HT1080 (cell line): Measurements from ENCODE around the gene FAM217B.

DNA sequence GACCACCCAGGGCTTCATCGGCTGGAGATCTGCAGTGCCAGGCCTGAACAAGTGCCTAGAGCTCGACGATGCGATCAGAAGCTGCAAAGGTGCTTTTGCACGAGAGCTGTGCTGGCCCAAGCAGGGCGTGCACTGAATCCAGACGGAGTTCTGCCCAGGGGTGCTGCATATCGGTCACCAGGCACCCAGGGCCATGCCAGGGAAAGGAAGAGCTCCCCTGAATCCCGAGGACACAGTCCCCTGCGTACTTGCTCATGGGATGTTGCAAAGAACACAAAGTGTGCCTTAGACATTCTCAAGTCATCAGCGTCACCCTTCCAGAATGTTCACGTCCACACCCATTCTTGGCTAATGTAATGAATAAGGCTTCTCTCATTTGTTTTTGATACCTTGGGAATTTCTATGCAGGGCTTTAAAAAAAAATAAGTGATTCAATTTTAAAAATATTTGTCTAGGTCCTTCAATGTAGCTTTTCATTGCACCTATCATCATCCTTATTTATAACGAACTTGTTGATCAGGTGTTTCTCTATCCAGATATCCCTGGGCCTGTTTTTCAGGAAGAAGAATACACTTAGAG is 10.1 kb downstream of the C20orf85 start:
RAMPAGE:
- cytosol, long total RNA: no peak
- long total RNA: no peak
- nucleus, long total RNA: no peak

RAMPAGE:
- cytosol, long total RNA: no peak
- long total RNA: no peak
- nucleus, long total RNA: no peak
Measured at GRCh38 chr20:58179468-58180010, 28.8 kb downstream of the C20orf85 start.

DNA sequence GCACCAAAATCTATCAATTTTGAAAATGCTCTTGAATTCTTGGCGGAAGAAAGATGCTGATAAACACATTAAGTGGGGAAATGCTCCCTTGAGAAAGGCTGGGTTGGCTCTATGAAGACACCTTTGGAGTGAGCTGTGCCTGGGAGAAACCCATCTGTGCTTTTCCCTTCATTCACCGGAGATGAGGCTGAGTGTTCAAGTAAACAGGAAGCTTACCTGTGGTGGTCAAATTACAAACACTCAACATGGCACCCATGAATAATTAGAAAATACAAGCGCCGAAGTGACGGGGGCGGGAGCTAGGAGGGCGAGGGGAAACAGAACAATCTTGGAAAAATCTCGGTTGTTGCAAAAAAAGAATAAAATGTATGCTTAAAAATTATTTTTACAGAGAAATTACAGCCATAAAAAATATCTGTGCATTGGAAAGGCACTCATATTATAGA is 986 bp upstream of the ANKRD60 start:
RAMPAGE:
- cytosol, long total RNA: no peak
- long total RNA: no peak
- nucleus, long total RNA: no peak

GRCh38 chr20:58238235-58238933 is 9.9 kb upstream of the ANKRD60 start:
RAMPAGE:
- cytosol, long total RNA: no peak
- long total RNA: no peak
- nucleus, long total RNA: no peak

GRCh38 chr20:58453209-58454130 is 61.7 kb downstream of the APCDD1L start:
RAMPAGE:
- cytosol, long total RNA: no peak
- long total RNA: no peak
- nucleus, long total RNA: no peak

RAMPAGE:
- cytosol, long total RNA: no peak
- long total RNA: no peak
- nucleus, long total RNA: no peak
Measured at GRCh38 chr20:58615039-58615458, 36.0 kb upstream of the STX16 start.

DNA sequence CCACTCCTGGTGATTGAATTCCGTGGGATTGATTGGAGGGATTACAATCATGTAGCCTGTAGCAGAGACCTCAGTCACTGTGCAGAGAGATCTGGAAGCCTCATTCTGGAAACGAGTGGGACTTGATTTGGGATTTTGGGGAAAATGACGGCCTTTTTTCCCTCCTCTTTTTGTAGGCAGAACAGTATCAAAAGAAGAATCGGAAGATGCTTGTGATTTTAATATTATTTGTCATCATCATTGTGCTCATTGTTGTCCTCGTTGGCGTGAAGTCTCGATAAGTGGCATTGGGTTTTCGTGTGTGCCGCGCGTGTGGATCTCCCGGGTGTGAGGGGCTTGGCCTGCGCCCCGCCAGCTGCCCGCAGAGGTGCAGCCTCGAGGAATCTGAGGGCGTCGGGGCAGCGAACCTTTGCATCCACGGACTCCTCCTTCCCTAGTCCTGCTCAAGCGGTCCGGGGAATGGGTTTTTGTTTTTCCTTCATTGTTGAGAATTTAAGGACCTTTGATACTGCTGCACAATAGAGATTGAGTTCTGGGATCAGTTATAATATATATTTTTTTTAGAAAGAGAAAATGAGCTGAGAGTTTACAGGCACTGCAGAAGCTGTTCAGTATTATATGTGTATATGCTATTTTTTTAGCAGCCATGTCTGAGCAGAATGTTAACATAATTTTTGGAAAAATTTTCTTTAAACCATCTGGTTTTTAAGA is 16.4 kb upstream of the NPEPL1 start:
RAMPAGE:
- cytosol, long total RNA: no peak
- long total RNA: no peak
- nucleus, long total RNA: no peak

DNA sequence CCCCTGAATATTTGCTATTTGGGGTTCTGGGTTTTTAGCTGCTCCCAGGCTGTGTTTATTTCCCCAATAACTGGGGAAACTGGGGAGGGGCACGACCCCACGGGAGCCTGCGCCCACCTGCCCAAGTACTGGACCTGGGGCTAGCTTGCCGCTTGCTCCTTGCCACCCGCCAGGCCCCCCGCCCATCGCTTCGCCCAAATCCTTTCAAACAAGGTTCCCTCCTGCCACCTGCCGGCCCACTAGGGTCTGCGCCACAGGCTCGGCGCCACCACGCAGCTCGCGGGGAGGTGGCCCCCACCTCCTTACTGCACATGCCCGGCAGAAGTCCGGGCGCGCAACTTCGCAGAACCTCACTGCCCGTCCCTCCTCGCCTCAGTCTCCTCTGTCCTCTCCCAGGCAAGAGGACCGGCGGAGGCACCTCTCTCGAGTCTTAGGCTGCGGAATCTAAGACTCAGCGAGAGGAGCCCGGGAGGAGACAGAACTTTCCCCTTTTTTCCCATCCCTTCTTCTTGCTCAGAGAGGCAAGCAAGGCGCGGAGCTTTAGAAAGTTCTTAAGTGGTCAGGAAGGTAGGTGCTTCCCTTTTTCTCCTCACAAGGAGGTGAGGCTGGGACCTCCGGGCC is 51.7 kb upstream of the GNAS start:
RAMPAGE:
- cytosol, long total RNA: no peak
- long total RNA: no peak
- nucleus, long total RNA: no peak

DNA sequence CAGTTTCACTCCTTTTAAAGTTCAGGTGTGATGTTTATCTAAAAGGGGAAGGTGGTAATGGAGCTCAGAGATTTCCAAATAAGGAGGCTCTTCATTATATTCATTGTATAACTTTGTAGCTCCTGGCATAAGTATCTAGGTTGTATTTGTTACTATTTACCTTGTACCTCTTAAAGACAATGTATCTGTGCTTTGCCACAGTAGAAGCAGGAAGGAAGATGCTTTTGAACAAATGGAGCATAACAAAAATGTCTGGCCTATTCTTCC is 4.2 kb upstream of the GNAS start:
RAMPAGE:
- cytosol, long total RNA: no peak
- long total RNA: no peak
- nucleus, long total RNA: no peak

GRCh38 chr20:58899706-58900812 is 8.8 kb downstream of the GNAS start:
RAMPAGE:
- cytosol, long total RNA: no peak
- long total RNA: no peak
- nucleus, long total RNA: no peak

RAMPAGE:
- cytosol, long total RNA: no peak
- long total RNA: no peak
- nucleus, long total RNA: no peak
Measured at GRCh38 chr20:59001230-59002113, 5.6 kb downstream of the CTSZ start.

GRCh38 chr20:59010289-59010929 is 3.4 kb upstream of the CTSZ start:
RAMPAGE:
- cytosol, long total RNA: no peak
- long total RNA: no peak
- nucleus, long total RNA: no peak

GRCh38 chr20:59035457-59035692 is 3.2 kb upstream of the ATP5F1E start:
RAMPAGE:
- cytosol, long total RNA: no peak
- long total RNA: no peak
- nucleus, long total RNA: no peak

GRCh38 chr20:59043761-59044262 is 1.2 kb upstream of the PRELID3B start:
RAMPAGE:
- cytosol, long total RNA: no peak
- long total RNA: no peak
- nucleus, long total RNA: no peak

DNA sequence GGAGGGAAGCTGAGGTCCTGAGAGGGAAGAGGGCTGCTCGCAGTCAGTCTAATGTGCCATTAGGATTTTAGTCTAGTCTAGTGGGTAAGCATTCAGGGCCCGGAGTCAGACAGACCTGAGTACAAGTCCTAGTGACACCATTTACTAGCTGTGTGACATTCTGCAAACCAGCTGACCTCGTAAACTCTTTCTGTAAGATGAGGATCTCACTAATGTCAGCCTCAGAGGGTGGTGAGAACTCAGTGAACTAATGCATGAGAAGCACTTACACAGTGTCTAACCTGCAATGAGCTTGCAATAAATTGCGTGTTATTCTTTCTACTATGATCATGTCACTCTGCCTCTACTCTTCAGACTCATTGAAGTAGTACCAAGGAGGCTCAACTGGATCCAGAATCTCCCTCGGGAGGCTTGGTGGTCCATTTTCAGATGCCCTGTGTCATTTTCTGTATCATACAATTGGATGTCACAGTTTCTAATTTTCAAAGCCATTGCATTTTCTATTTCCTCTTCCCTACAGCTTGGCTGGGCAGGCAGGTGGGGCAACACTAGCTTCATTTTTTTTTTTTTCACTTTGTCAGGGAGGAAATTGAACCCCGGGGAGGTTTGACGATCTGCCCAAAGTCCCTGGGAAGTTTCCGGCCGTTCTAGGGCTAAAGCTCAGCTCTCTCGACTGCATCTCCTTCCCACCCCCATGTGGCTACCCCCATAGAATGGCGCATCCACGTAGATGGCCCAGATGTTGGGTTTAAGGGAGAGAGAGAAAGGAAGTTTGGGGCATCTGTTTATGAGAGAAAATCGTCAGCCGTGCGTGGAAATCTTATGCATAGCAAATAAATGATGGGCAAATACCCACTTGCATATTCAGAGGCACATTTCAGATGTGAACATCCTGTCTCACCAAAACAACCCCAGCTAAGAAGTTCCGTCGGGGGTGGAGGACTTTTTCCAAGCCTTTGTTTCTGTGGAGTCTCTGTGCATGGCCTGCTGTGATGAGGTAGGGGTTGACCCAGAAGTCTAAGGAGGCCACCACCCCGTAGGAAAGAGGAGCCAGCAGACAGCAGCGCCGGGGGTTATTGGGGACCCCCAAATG is 40.8 kb upstream of the ZNF831 start:
RAMPAGE:
- cytosol, long total RNA: no peak
- long total RNA: no peak
- nucleus, long total RNA: no peak

GRCh38 chr20:59124153-59124966 is 39.3 kb upstream of the ZNF831 start:
RAMPAGE:
- cytosol, long total RNA: no peak
- long total RNA: no peak
- nucleus, long total RNA: no peak

RAMPAGE:
- cytosol, long total RNA: no peak
- long total RNA: no peak
- nucleus, long total RNA: no peak
Measured at GRCh38 chr20:59583365-59583818, 20.9 kb upstream of the PHACTR3 start.

DNA sequence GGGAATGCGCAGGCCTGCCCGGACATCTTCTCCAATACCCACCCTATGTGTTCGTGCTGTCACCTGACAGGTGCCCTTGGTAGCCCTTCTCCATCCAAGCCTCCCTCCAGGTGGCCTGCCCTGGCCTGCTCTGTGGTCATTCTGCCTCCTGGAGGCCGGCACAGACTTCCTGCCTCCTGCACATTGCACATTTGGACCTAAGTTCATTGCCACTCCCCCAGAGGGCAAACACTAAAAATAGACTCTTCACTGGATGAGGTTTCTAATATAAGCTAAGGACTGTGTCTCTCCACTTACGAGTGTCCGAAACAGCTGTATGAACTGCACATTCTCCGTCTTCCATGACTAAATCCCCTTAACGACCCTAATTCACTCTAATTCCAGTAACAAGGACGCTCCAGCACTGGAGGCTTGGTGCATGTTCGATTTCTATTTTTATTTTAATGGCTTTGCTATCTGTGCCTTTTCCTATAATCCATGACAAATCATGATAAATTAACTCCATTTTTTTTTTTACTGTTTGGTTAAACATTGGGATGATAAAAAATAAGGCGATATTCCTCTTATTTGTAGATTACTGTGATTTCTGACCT is 18.2 kb upstream of the PHACTR3 start:
RAMPAGE:
- cytosol, long total RNA: no peak
- long total RNA: no peak
- nucleus, long total RNA: no peak

DNA sequence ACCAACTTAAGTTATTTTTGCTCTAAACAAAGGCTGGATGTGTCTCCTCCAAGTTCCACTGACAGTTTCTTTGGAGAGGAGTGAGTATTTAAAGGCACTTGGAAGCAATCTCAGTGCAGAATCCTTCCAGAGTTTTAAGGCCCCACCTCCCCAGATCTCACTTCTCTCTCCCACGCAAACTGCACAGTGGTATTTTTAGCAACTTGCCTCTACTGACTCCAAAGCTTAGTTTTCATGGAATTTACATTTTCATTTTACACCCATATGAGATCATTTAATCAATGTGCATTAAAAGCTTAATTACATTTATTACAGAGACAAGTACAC is 109.9 kb downstream of the SYCP2 start:
RAMPAGE:
- cytosol, long total RNA: no peak
- long total RNA: no peak
- nucleus, long total RNA: no peak

RAMPAGE:
- cytosol, long total RNA: no peak
- long total RNA: no peak
- nucleus, long total RNA: start-site peak on the plus strand at chr20:59940389-59940436, 29 and 12 reads in 2 replicates
Measured at GRCh38 chr20:59940096-59941471, at the start of gene FAM217B. TSS of gene FAM217B (plus strand) at chr20:59940389.